Diencephalon (tissue), 2 donors: ENCODE data around the gene SUSD1.

DNA sequence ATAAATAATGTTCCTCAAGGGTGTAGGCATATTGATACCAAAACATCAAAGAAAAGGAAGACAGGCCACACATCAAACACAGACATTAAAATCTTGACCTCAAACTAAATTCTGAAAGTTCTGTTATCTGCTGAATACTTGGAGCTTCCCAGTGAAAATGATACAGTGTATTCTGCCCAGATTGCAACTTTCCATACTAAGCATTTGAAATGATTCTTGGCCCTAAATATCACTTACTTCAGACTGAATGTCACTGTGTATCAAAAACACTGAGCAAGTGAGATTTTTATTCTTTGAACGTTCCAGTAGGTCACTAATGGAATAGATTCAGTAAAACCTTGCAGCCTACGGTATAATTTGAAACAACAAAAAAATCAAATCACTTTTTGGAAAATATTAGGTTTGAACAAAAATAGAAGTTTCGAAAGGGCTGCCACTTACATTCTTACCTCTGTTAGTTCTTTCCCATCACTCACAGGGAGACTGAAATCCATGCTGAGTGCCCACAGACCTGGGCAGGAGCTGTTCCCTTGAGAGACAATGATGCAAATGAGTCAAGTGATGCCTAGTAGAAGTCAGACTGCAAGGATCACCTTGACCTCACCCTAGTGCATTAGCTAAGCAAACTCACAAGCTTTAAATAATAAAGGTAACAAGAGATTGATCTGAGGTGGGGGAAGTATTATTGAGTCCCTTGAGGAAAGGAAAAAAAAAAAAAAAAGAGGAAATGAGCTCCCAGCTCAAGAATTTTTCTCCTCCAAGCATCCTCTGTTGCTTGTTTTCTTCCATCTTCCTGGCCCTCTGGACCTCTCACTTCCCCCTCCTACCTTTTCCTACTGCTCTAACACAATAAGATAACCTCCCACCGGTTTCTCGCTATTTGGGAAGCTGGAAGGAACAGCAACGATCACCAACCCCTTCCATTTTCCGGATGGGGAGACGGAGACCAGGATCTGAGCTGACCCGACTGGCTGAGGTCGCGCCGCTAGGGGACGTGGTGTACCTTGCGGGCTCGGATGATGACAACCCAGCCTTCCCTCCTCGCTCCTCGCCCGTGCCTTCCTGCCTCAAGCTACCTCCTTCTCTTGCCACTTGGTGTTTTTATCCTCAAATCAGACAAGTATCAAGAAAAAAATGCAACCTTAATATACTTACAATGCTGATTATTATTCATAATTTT is 2.2 kb downstream of the LPAR1 start:
- RAMPAGE, long total RNA: no peak

DNA sequence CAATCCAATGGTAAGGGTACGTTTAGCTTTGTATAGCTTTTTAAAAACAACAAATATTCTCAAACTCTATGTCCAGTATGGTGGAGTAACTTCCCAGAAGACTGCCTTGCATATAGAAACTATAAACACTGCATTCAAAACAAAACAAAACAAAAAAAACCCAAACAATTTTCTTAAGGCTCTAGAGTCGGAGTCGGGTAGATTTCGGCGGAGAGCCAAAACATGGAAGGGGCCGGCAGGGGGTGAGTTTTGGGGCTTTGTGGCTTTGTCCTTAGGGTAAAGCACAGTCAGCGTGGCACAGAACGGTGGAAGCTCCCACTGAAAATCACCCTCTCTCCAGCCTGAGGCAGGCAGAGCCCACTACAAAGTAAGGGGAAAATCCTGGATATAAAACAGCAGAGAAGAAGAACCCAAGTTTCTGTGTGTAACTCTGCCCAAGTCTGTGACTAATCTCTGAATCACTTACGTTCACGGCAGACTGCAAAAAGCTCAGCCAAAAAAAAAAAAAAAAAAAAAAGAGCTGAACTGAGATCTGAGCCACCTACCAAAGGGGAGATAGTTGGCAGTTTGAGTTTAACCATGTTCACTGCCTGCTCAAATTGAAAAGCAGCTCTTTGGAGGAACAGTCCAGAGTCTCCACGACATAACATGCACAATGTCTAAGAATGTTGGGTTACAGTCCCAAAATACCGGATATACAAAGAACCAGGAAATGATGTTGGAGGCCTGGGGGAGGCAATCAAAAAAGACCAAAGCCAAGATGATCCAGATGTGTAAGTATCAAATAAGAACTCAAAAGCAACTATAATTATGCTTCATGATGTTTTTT is 26.6 kb upstream of the OR2K2 start:
- RAMPAGE, long total RNA: no peak

DNA sequence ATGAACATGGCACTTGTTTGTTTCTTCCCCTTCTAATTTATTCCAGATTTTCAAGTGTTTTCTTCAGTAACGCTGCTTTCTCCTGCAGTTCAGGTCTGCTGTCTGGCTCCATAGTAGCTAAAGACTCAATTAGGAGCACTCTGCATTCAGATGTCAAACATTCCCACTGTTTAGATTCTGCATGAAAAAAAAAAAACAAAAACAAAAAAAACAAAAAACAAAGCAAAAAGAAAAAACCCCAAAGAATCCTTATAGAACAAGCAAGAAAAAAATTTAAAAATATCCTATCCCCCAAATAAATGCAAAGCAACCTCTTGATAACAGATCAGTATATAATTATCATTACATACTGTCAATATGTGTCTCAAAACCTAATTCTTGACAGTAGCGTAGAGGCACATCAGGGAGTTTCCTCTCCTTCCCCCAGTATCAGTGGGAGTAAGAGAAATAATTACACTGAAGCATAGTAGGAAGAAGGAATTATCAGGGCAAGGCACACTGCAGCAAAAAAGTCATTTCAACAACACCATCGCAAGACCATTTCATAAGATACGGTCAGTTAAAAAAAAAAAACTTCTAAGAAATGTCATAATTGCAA is 32.1 kb upstream of the OR2K2 start:
- RAMPAGE, long total RNA: no peak

GRCh38 chr9:111414355-111414713 is 69.8 kb downstream of the ECPAS start:
- RAMPAGE, long total RNA: no peak

DNA sequence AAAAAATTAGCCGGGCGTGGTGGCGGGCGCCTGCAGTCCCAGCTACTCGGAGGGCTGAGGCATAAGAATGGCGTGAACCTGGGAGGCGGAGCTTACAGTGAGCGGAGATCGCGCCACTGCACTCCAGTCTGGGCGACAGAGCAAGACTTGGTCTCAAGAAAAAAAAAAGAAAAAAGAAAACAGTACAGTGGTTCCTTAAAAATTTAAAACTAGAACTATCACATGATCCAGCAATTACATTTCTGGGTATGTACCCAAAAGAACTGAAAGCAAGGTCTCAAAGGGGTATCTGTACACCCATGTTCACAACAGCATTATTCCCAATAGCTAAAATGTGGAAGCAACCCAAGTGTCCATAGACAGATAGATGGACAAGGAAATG is 2.8 kb downstream of the ECPAS start:
- RAMPAGE, long total RNA: no peak

GRCh38 chr9:111856034-111856438 is 40.6 kb upstream of the UGCG start:
- RAMPAGE, long total RNA: no peak

DNA sequence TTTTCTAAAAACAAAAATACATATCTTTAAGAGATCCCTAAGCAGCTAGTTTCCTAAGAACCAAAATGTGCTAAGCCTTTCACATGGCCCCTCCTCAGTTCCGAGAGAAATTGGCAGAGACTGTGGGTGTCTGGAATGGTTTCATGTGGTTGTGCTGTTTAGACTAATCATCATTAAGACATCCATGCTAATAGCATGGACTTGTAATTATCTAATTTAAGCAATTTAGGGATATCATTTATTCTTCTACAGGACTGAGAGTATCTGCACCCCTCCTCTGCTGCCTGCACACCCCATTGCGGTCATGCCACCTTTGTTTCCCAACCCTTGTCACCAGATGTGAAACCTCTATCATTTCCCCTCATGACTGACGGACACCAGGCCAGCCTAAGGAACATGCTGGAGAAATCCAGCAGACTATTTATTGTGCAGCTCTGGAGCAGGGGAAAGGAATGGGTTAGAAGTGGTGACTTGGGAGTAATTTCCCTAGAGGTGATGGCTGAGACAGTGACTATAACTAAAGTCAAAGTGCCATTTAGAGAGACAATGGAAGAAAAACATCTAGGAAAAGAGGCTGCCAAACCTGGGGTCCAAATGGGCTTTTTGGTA is 40.6 kb downstream of the UGCG start:
- RAMPAGE, long total RNA: no peak

DNA sequence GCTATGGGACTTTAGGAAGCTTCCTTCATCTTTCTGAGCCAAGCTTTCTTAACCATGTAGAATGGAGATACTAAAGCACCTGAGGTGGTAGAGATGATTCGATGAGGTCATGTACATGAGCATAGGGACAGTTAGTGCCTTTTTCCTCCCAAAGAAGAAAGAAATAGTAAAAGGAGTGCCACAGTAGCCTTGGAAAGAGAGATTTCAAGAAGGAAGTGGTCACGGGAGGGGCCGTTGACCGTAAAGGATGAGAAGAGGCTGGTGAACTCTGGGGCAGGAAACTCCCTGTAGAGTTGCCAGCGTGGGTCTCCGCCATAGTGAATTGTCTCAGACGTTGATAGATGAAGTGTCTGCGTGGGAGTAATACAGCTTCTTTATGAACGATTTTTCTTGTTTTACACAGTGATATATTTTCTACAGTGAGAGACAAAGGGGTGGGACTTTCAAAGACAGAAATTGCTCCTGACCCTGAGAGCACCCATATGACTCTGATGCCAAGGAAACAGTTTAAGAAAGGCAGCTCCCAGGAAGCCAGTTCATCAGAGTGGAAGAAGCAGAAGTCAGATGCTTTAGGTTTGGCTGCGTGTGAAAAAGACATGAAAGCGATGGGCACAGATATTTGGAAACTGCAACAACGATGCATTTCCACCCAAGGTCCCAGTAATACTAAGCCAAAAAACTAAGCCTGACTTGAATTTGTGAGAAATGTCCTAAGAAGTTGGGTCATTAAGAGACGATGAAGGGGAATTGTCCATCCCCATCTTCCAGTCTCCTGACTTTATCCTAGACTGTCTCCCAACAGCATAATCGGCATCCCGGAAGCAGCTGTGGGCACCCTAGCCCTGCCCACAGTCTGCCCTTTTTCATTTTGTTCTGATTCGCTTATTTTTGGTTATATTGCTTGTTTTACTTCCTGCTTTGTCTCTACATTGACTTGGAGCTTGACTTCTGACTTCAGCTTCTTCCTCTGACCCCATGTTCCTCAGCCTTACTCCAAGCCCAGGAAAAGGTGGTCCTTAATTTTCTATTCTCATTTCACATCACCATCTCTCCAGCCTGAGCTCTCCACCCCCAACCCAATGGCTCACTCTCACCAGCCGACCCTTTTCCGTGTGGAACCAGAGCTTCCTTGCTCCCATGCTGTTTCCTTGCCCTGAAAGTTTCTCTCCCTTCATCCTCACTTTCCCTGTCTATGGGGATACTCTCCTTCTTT is 41.5 kb downstream of the UGCG start:
- RAMPAGE, long total RNA: no peak

DNA sequence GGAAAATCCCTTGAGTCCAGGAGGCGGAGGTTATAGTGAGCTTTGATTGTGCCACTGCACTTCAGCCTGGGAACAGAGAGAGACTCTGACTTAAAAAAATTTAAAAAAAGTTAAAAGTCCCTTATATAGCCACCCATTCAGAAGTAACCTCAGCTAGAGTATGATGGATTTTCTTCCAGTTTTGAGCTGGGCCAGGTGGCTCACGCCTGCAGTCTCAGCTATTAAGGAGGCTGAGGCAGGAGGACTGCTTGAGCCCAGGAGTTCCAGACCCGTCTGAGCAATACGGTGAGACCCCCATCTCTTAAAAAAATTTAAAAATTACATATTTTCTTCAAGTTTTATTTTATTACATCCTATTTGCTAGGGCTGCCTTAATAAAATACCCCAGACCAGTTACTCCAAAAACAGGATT is 72.6 kb downstream of the UGCG start:
- RAMPAGE, long total RNA: no peak

DNA sequence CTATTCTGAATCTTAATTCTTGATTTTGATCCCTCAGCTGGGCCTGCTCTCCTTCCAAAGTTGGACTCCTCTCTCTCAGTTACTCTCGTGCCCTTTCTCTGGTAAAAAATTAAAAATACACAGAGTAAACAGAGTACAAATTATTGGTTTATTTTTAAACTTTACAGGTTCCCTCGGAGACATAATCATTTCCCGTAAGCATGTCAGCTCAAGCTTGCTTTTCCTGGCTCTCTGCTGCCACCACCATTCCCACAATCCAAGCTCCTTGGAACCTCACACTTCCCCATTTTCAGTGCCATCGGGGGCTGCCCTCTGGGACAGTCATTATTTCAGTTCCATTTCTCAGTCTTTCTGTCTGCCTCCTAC is 125.5 kb downstream of the UGCG start:
- RAMPAGE, long total RNA: no peak

GRCh38 chr9:112093148-112093540 is 82.0 kb downstream of the SUSD1 start:
- RAMPAGE, long total RNA: no peak

DNA sequence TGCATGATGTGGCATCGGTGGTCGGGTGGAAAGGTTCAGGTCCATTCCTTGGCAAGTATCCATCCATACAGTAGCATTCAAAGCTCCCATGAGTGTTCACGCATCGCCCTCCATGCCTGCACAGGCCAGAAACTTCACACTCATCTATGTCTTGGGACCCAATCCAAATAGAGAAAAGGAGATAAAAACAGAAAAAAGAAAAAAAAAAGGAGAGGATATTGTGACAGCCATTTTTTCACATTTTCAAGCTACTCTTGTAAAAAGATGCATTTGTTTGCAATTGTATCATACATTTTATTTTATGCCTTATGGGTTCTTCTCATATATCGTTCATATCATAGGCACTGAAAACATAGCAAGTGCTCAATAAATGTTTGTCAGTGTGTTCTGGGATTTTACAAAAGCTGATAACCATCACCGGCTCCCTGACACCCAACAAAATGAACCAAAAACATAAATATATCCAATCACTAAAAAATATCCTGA is 31.6 kb downstream of the SUSD1 start:
- RAMPAGE, long total RNA: no peak

GRCh38 chr9:112174955-112175596 is at the start of gene SUSD1:
SUSD1 (minus strand) TSS chr9:112175297.
- RAMPAGE, long total RNA: no peak

GRCh38 chr9:112221561-112222407 is 46.7 kb upstream of the SUSD1 start:
- RAMPAGE, long total RNA: no peak

DNA sequence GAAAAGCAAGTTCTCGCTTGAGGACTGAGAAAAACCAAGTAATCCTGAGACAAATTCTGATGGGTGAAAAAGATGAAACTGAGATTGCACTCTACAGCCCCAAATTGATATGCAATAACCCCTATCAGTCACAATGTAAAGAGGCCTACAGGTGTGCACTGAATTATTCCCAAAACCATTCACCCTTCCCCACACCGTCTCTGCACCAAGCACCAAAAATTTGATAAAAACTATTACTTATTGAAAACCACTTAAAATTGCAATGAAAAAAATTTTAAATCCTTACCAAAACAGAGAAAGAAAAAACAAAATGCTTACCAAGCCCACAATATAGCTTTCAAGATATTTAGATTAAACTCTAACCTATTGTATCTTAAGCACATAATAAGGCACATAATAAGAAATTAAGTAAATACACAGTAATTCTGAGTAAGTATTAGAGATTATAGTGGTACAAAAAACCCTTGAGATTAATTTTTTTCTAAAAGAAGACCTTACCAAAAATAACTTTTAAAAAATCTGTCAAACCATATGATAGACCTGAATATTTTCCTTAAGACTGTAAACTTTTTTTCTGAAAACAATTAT is 47.4 kb upstream of the SUSD1 start:
- RAMPAGE, long total RNA: no peak

GRCh38 chr9:112332372-112332798 is 1.0 kb downstream of the PTBP3 start:
- RAMPAGE, long total RNA: no peak

- RAMPAGE, long total RNA: no peak
These were observed 612 bp downstream of the PTBP3 start for GRCh38 chr9:112332799-112333214.

DNA sequence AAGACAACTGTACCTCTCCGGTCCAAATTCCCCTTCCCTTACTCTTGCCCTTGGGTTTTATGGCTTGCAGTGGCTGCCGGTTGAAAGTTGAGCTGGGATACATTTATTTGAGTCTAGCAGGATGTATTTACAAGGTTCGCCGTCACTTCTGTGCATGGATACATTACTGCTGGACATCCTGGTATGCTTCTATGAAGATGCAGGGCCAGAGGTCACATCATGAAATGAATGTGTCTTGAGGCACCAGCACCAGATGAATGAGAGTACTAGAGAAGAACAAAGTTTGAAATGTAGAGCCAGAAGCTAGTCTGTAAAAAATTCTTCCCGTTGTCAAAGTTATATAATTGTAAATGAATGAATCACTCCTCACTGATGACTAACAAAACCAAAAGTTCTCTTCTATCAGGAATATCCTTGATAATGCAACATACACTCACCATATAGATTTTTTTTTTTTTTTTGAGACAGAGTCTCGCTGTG is 12.9 kb upstream of the SNX30 start:
- RAMPAGE, long total RNA: no peak

DNA sequence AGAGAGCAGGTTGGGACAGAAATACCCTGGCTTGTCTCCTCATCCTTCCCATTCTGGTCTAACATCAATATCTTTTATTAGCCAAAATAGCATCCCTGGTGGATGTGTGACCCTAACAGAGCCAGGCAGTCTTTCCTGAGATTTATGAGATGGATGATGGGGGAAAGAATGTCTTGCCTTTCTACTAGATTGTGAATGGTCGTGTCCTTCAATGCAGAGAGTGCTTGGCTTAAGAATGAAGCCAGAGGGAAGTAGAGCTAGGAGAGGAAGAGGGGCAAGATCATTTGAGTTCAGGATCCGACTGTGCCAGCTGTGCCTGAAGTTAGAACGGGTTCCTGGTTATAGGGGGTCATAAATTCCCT is 9.8 kb downstream of the SNX30 start:
- RAMPAGE, long total RNA: no peak

GRCh38 chr9:112809218-112810003 is 58.9 kb downstream of the SNX30 start:
- RAMPAGE, long total RNA: no peak